ENCODE results near the genes CYBA, PIEZO1, TRAPPC2L and CDH15.

DNA sequence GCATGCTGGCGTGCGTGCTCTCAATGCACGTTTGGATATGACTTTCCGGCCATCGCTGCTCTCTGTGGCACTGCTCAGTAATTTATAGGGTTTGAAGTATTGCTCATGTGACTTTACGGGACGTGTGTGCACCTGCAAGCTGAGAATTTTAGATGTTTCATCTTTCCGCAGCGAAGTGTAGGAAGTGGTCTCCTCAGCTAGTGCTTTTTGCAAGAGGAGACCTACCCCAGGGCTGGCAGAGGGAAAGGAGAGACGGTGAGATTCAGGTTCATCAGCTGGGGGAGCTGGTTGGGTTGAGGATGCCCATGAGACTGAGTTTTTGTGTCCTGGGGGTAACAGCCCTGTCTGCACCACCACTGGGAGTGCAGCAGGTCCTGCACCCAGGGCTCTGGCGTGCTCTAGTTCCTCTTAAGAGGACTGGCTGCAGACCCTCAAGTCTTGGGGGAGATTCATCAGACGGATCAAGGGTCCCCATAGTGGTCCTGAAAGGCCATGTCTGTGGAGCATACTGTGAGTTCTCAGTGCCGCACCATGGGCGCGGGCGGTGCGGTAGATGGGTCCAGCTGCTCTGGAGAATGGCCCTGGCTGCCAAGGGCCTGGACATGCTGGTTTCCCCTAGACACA lies 8.9 kb downstream of the ZC3H18 start:
- PRO-cap, 6 experiments = no peak in any of the 6 experiments
- RAMPAGE, long total RNA, 2 experiments = no peak in any of the 2 experiments
- RRBS = no CpG with 5 or more reads among the region's 17 CpGs

- PRO-cap, 6 experiments = peak in 1 of 6 experiments; most common minus-strand start chr16:88599922 (in 1)
- RAMPAGE, long total RNA, 2 experiments = no peak in any of the 2 experiments
- RRBS = no CpG with 5 or more reads among the region's 33 CpGs
Observed at GRCh38 chr16:88599652-88600613, 29.7 kb downstream of the ZC3H18 start.

DNA sequence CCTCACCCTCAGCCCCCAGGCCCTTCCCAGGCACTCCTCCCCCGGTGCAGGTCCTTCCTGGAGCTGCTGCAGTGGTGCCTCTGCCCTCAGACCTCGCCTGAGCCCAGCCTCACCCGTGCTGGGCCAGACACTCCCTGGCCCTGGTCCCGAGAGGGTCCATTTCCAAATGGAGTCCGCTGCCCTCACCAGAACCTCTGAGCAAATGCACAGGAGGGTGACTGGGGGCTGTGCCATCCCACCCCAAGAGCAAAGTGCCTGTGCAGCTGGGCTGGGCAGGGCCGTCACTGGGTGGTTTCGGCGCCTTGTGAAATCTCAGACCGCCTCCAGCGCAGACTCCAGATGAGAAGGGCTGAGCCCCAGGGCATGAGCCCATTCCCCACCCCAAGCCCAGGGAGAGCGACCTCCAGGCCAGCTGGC lies 705 bp downstream of the CYBA start:
- PRO-cap, 6 experiments = peak in 3 of 6 experiments; most common plus-strand start position 315 of the sequence (in 3); most common minus-strand start position 203 of the sequence (in 1)
- RAMPAGE, long total RNA, 2 experiments = no peak in any of the 2 experiments
- RRBS = no CpG with 5 or more reads among the region's 11 CpGs

DNA sequence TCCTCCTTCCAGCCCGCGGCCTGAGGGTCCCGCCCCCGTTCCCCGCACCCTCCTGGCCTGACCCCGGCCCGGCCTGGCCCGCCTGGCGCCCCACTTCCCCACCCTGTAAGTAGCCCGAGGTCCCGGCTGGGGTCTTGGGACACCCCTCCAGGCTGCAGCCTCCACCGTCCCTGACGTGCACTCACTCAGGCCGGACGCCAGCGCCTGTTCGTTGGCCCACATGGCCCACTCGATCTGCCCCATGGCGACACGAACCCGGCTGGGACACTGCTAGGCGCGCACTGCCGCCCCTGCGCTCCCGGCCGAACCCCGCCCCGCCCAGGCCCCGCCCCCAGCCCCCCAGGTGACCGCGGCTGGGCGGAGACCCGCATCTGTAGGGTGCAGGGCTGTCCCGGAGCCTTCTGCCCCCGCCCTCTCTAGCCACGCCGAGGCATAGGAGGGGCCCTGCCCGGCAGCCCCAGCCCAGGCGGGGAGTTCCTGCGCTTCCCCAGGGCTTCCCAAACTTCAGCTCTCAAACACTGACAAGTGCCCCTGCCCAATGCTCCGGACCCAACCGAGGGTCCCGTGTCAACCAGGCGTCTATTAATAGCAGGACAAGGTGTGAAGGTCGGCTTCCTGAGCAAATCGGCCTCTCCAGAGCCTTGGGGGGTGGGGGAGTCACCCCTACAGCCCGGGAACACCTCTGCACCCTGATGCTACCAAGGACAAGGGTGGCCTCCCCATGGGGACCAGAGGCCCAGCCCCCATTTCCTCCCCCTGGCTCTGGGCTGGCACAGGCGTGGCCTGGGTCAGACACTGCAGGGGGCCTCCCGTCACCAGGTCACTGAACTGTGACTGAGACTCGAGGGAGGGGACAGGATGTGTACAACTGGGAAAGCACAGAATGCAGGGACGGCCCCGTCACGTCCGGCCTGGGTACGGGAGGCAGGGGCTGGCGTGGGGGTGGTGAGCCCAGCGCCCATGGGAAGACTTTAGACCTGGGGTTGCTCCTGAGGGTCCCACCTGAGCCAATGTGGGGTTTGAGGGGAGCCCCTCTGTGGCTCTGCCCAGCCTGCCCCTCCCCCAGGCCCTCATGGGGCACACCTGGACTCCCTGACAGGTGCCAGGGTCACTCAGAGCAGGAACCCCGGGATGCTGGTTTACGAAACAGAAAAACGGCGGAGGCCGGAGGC lies at the start of gene CYBA:
Gene CYBA (minus strand): TSS at position 283 of the 1,172 bp plus-strand sequence.
- PRO-cap, 6 experiments = peak in 6 of 6 experiments; most common plus-strand start position 419 of the sequence (in 2); most common minus-strand start position 283 of the sequence (in 6)
- RAMPAGE, long total RNA, 2 experiments = start-site peak on the minus strand in 2 of 2 experiments, centred at positions 279 to 291 of the sequence, 139 to 269 reads per replicate
- RRBS = 10% methylated on average over 42 of the region's 63 CpGs

DNA sequence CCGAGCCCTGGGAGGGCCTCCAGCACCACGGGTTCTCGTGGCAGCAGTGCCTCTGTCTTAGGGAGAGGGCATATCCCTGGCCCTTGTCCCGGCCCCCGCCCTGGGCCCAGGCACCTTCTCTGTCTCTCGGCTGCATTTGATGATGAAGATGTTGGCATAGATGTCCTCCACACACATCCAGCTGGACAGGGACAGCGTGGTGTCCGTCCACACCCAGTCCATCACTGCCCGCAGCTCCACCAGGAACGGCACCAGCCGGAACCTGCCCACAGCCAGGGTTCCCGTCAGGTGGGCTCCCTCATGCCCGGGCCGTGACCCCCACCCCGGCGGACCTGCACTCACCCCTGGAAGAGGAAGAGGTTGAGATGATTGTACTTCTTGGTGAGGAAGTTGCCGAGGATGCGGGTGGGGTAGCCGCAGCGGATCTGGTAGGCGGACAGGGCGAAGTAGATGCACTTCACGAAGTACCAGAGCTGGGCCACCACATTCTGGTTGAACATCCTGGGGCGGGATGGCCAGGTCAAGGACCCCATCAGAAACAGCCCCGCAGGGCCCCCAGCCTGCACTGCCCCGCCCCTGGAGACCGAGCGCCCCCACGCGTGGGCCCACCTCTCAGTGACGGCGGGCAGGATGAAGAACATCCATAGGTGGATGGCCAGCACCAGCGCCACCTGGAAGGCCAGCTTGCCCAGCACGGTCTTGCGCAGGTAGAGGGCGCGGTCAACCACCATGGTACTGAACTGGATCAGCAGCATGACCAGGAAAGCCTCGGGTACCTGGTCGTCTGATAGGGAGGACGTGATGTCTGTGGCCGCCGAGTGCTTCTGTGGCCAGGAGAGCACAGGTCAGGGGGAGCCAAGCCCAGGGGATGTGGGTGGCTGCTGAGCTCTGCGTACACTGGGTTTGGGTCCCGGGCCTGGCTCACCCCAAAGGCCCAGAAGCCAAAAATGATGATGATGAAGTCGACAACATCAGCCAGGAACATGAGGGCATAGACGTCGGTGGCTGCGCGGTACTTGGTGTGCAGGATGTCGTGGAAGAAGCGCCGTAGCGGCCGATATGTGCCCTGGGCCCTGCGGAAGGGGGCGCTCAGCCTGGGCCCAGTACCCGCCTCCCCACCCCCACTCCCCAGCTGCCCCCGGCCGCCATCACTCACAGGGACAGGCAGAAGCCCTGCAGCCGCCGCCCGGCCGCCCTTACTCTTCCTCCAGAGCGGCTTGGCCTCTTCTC lies 13.6 kb downstream of the CTU2 start:
- PRO-cap, 6 experiments = no peak in any of the 6 experiments
- RAMPAGE, long total RNA, 2 experiments = no peak in any of the 2 experiments
- RRBS = 77% methylated on average over 3 of the region's 64 CpGs

GRCh38 chr16:88779500-88780729 lies 5.1 kb downstream of the PIEZO1 start:
- PRO-cap, 6 experiments = peak in 1 of 6 experiments; most common plus-strand start chr16:88779690 (in 1)
- RAMPAGE, long total RNA, 2 experiments = no peak in any of the 2 experiments
- RRBS = 13% methylated on average over 11 of the region's 36 CpGs

DNA sequence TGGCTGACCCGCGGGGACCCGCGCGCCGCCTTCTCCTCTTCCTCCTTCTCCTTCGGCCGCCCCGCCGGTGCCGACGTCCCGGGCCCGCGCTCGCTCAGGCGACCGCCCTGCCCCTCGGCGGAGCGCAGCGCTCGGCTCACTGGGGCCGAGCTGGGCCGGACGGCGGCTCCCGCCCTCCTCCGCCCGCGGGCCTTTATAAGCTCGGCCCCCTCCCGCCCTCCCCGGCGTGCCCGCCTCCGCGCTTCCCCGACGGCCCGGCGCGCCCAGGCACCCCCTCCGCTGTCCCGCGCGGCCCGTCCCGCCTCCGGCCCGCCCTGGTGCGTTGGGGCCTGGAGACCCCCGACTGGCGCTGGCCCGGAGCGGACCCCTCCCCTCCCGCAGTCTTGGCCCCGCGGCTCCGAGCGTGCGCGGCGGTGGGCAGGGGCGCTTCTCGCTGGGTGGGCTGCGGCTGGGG lies at the start of gene PIEZO1:
Gene PIEZO1 (minus strand): TSS at position 171 of the 454 bp plus-strand sequence.
- PRO-cap, 6 experiments = peak in 6 of 6 experiments; most common plus-strand start position 246 of the sequence (in 1); most common minus-strand start position 171 of the sequence (in 6)
- RAMPAGE, long total RNA, 2 experiments = no peak in any of the 2 experiments
- RRBS = 2% methylated on average over 49 of the region's 67 CpGs

- PRO-cap, 6 experiments = no peak in any of the 6 experiments
- RAMPAGE, long total RNA, 2 experiments = no peak in any of the 2 experiments
- RRBS = no CpG with 5 or more reads among the region's 10 CpGs
Observed at GRCh38 chr16:88789630-88790142, 4.7 kb upstream of the PIEZO1 start.

GRCh38 chr16:88855860-88856658 lies 688 bp downstream of the GALNS start:
- PRO-cap, 6 experiments = no peak in any of the 6 experiments
- RAMPAGE, long total RNA, 2 experiments = no peak in any of the 2 experiments
- RRBS = no CpG with 5 or more reads among the region's 45 CpGs

DNA sequence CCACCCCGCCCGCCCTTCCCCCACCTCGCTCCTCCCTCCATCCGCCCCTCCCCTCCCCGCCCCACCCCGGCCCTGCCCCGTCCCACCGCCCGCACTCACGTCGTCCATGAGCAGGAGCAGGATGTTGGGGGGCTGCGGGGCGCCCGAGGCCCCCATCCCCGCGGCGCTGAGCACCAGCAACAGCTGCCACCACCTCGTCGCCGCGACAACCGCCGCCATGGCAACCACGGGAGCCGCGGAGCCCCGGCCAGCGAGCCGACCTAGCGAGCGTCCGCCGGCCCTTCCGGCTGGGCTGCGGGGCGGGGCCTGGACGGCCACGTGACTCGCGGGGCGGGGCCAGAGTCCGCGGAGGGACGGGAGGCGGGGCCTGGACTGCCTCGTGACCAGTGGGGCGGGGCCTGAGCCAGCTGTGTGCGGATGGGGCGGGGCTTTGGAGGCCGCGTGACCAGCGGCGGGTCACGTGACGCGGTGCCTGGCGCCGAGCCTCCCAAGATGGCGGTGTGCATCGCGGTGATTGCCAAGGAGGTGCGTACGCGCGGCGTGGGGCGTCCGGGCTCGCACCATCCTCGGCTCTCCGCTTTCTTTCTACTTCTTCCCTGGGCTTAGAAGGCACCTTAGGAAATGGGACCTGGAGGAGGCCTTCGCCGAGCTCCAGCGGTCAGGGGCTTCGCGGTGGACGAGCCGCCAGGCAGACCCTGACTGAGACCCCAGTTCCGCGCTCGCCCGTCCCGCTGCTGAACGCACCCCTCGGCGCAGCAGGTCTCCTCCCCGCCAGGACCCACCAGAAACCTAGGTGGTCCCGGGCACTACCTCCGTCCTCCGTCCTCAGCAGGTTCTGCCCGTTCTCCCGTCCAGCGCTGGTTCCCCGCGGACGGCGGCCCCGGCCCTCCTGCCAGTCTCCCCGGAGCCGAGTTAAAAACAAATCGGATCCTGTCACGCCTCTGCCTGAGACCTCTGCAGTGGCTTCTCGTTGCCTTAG lies at the start of gene TRAPPC2L:
Gene TRAPPC2L (plus strand): TSS at position 469 of the 979 bp plus-strand sequence.
- PRO-cap, 6 experiments = peak in 6 of 6 experiments; most common plus-strand start position 471 of the sequence (in 5); most common minus-strand start position 294 of the sequence (in 3)
- RAMPAGE, long total RNA, 2 experiments = start-site peak on the plus strand in 2 of 2 experiments, centred at positions 475 to 476 of the sequence, 552 to 682 reads per replicate
- RRBS = under 1% methylated on average over 10 of the region's 103 CpGs

- PRO-cap, 6 experiments = no peak in any of the 6 experiments
- RAMPAGE, long total RNA, 2 experiments = no peak in any of the 2 experiments
- RRBS = 14% methylated on average over 11 of the region's 32 CpGs
Observed at GRCh38 chr16:88992512-88993723, 15.9 kb upstream of the CBFA2T3 start.

GRCh38 chr16:89114313-89114945 lies 20.8 kb downstream of the ACSF3 start:
- PRO-cap, 6 experiments = no peak in any of the 6 experiments
- RAMPAGE, long total RNA, 2 experiments = no peak in any of the 2 experiments
- RRBS = 66% methylated on average over 2 of the region's 23 CpGs

DNA sequence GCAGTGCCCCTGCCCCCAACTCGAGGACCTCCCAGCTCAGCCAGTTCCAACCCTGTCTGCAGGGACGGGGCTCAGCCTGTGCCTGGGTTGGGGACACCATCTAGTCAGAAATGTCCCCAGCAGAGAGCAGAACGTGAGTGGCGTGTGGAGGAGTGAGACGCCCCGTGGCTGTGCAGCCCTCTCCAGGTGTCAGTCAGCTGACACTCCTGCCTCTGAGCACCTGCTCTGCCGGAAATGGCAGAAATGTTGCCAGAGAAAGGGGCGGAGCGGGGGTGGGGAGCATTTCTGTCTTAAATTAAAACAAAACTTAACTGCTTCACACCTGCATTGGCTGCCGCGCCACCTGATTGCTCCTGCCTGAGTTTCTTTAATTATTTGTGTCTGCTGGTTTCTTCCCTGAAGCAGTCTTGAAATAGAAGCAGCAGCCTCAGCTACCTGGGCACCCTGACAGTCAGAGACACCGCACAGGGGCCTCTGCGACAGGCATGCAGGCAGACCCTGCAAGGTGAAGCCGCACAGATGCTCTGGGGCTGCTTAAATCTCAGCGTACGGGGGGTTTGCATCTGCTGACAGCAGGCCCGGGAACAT lies 29.0 kb downstream of the ACSF3 start:
- PRO-cap, 6 experiments = no peak in any of the 6 experiments
- RAMPAGE, long total RNA, 2 experiments = no peak in any of the 2 experiments
- RRBS = no CpG with 5 or more reads among the region's 17 CpGs

DNA sequence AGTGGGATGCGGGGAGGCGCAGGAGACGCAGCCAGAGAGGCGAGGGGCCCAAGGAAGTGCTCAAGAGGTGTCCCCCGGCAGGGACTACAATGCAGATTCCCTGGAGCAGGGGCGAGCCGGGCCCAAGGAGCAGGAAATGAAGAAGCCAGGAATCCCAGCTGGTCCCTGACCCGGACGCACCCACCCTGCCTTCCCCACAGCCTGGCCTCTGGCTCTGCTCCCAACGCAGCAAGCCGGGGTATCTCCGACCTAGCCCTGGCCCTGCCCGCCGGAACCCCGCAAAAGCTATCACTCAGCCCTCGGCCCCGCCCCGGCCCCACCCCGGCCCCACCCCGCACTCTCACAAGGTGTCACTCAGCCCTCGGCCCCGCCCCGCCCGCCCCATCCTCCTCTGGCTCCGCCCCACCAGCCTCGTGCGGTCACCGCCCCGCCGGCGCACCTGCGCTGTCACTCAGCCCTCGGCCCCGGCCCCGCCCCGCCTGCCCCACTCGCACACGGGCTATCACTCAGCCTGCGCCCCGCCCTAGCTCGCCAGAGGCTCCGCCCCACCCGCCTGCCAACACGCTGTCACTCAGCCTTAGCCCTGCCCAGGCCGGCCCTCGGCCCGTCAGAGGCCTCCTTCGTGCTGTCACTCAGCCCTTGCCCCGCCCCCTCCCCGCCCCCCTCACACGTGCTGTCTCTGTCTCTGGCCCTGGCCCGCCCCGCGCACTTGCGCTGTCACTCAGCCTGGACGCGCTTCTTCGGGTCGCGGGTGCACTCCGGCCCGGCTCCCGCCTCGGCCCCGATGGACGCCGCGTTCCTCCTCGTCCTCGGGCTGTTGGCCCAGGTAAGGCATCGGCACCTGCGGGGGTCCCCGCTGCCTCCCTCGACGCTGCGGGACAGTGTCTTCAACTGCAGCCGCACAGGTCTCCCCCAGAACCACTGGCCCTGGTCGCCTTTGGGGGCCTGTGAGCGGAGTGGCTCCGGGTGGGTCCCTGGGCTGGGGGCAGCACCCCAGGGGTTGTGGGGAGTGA lies at the start of gene CDH15:
Gene CDH15 (plus strand): TSS at position 701 of the 1,013 bp plus-strand sequence.
- PRO-cap, 6 experiments = no peak in any of the 6 experiments
- RAMPAGE, long total RNA, 2 experiments = no peak in any of the 2 experiments
- RRBS = 2% methylated on average over 14 of the region's 80 CpGs

GRCh38 chr16:89192964-89193735 lies 7.2 kb downstream of the SLC22A31 start:
- PRO-cap, 6 experiments = no peak in any of the 6 experiments
- RAMPAGE, long total RNA, 2 experiments = no peak in any of the 2 experiments
- RRBS = 8% methylated on average over 13 of the region's 44 CpGs

- PRO-cap, 6 experiments = no peak in any of the 6 experiments
- RAMPAGE, long total RNA, 2 experiments = no peak in any of the 2 experiments
- RRBS = no CpG with 5 or more reads among the region's 10 CpGs
Observed at GRCh38 chr16:89269051-89269537, 51.6 kb downstream of the ZNF778 start.

GRCh38 chr16:89279584-89280100 lies 62.1 kb downstream of the ZNF778 start:
- PRO-cap, 6 experiments = no peak in any of the 6 experiments
- RAMPAGE, long total RNA, 2 experiments = no peak in any of the 2 experiments
- RRBS = 94% methylated on average over 10 of the region's 41 CpGs

- PRO-cap, 6 experiments = no peak in any of the 6 experiments
- RAMPAGE, long total RNA, 2 experiments = no peak in any of the 2 experiments
- RRBS = no CpG with 5 or more reads among the region's 15 CpGs
Observed at GRCh38 chr16:89282871-89283469, 65.5 kb downstream of the ZNF778 start.

- PRO-cap, 6 experiments = no peak in any of the 6 experiments
- RAMPAGE, long total RNA, 2 experiments = no peak in any of the 2 experiments
- RRBS = no CpG with 5 or more reads among the region's 23 CpGs
Observed at GRCh38 chr16:89284261-89285075, 67.0 kb downstream of the ZNF778 start.

DNA sequence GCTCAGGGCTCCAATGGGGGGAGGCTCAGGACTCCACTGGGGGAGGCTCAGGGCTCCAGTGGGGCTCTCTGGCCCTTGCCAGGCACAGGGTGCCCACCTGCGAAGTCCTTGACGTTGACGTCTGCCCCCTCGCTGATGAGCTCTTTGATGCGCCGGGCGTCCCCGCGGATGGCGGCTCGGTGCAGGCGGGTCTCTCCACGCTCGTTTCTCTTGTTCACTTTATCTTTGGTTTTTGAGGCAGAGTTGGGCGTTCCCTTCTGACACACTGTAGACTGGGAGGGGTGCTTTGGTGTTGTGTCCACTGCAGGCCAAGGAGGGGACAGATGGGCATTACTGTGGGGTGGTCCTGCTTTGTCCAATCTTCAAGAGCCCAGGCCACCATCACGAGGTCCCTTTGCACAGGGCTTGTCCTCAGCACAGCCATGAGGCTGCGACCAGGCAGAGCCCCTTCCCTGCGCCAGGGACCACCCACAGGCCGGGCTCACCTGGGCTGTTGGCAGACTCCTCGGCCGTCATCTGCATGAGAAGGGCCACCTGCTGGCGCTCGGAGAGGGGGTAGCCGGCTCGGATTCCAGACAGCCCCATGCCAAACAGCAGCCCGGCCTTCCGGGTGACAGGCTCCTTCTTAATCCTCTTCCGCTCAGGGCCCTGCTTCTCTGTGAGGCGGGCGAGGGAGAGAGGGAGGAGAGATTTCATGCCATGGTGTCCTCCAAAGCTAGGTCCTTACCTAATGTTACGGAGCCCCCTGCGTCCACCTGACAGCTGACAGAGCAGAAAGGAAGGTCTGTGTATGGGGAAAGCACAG lies 73.2 kb downstream of the ZNF778 start:
- PRO-cap, 6 experiments = no peak in any of the 6 experiments
- RAMPAGE, long total RNA, 2 experiments = no peak in any of the 2 experiments
- RRBS = 45% methylated on average over 7 of the region's 32 CpGs